ENCODE data around the gene RAB11A.

DNA sequence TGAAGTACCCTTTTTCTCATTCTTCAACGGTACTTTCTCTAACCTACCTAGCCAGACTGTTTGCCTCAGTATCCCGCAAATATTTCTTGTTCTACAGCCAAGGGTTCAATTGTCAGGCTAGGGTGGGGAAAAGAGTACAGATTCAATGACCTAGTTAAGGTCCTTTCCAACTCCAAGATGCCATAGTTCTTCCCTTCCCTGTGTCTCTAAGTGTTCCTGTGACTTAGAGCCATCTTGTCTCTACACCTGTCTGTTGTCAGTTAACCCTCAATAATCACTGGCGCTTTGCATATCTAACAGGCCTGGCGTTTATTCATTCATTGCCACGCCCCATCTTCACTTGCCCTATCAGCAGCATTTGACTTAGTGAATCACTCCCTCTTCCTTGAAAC is 1.0 kb upstream of the IGDCC4 start:
- RRBS: no CpG with 5 or more reads among the region's 5 CpGs

DNA sequence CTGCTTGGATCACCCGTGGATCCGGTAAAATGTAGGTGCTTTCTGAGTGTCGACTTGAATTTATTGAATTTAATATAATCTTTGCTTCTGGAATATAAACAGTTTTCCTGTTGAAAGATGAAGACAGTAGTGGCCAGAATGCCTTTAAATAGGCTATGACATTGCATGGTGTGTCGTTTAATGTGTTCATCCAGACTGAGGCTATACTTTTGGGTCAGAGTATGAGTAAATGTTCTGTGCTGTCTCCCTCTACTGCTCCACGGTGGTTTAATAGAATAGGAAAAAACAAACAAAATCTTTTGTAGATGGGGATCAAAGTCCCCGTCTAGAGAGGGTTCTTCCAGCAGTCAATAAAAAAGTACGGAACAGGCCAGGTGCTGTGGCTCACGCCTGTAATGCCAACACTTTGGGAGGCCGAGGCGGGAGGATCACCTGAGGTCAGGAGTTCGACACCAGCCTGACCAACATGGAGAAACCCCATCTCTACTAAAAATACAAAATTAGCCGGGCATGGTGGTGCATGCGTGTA is 1.8 kb downstream of the HACD3 start:
- RRBS: 84% methylated on average over 2 of the region's 13 CpGs

- RRBS: no CpG with 5 or more reads among the region's 5 CpGs
These were observed 32.1 kb downstream of the INTS14 start for GRCh38 chr15:65578626-65579474.

GRCh38 chr15:65623877-65624533 is 2.3 kb downstream of the SLC24A1 start:
- RRBS: 91% methylated on average over 5 of the region's 8 CpGs

DNA sequence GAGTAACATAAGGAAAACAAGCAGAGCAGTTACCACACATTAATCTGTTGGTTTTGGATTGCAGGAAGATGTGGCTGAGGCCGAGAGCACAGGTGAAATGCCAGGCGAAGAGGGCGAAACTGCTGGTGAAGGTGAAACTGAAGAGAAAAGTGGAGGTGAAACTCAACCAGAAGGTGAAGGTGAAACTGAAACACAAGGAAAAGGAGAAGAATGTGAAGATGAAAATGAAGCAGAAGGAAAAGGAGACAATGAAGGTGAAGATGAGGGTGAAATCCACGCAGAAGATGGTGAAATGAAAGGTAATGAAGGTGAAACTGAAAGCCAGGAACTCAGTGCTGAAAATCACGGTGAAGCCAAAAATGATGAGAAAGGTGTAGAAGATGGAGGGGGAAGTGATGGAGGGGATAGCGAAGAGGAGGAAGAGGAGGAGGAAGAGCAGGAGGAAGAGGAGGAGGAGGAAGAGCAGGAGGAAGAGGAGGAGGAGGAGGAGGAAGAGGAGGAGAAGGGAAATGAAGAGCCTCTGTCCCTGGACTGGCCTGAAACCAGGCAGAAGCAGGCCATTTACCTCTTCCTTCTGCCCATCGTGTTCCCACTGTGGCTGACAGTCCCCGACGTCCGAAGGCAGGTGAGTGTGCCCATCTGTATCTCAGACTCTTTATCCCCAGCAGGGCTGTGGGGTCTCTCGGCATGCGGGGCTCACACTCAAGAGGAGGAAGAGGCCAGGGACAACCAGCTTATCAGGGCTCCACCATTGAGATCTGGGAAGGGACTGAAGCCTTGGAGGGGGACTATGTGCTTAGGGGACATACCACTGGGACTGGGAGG is 28.8 kb downstream of the SLC24A1 start:
- RRBS: no CpG with 5 or more reads among the region's 12 CpGs

GRCh38 chr15:65868984-65870098 is at the start of gene RAB11A:
Gene RAB11A, plus strand, starts transcription at chr15:65869491.
- RRBS: 4% methylated on average over 3 of the region's 75 CpGs

DNA sequence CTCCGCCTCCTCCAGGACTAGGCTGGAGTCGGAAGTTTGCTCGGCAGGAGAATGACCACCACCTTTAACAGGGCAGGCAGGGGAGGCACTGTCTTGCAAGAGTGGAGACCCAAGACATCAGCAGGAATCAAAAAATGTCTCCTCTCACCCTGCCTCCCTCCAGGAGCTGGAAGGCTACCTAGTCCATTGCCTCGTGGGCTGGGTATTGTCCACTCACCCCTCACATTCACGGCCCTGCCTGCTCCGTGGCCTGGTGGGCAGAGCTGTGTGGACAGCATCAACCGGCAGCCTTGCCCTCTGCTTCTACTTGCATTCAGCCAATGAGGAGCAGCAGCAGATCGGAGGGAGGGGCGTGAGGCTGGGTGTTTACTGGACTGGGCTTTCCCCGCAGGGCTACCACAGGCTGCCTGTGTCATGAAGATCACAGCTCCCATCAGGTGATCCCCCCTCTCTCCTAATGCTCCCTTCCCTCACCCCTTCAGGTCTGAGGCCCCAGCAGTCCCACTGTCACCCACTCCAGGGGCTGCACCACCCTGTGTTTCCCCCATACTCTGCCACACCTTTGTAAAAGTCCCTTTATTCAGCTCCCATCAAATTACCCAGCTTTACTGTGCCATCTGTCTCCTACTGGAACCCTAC is 81.3 kb downstream of the MEGF11 start:
- RRBS: no CpG with 5 or more reads among the region's 10 CpGs

DNA sequence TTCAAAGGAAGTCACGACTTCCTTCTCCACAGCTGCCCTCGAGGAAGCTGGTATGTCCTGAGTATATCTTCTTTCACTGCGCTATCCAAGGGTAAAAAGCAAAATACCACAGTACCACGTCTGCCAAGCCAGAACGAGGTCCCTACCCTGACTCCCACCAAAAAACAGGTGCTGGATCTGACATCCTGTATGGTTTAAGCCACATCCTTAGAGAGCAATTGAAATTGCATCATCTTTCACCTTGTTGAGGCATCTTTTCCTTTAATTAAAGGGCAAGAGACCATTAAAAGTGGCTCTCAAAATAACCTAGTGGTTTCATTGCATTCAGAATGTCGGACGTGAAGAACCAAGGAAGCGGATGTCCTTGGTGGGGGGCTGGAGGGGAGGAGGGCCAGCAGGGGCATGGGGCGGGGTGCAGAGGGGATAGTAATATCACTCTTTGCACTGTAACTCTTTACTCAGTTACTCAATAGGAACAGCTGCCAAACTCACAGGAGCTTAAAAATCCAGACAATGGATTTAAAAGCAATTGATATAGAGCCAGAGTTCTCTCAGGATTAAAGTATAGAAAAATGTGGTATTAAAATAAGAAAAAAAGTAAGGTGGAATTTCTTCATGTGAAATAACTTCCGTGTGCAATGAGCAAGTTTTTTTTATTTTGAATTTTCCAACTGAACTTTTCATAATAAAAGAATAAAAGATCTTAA is 13.8 kb upstream of the TIPIN start:
- RRBS: no CpG with 5 or more reads among the region's 10 CpGs

DNA sequence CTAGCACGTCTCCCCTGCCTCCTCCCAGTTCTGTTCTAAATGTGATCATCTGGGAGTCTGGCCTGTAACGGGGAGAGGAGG is 839 bp downstream of the MAP2K1 start:
- RRBS: no CpG with 5 or more reads among the region's 2 CpGs

- RRBS: no CpG with 5 or more reads among the region's 6 CpGs
These were observed 1.0 kb downstream of the MAP2K1 start for GRCh38 chr15:66387792-66388061.

DNA sequence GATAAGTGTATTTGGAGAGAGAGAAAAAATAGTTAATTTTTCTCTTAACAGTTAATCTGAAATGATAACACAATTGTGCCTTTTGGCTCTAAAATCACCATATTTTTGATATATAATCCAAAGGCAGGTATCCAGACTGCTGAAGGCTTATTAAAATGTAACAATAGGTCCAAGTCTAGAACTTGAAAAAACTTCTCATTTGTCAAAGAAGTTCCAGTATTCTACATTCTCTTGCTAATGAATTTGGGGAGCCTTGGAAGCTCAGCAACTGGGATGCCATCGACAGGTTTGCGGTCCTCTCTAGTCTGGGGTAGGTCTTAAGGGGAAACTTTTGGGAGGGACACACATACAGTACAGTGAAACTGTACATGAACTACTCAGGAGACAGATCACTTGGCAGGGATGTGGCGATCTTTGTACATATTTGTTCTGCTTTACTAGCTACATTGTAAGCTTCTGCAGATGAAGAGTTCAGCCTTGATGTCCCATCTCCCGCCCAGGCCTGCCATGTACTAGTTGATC is 23.8 kb downstream of the MAP2K1 start:
- RRBS: no CpG with 5 or more reads among the region's 4 CpGs

DNA sequence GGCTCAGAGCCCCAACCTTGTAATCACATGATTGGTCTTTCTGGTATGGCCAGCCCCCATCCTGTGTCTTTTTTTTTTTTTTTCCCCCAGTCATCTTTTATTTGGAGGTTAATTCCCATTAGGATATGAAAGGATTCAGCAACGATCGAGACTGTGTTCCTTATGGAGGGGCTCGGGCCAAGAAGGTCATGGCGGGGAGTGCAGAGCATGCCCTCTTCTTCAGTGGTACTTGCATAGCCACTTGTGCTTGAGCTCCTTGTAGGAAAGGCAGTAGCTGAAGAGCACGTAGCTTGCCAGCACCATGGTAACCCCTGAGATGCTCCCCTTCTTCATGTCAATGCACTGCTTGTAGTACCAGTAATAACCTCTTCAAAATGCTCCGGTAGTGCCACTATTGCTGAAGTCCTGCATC is 28.0 kb downstream of the MAP2K1 start:
- RRBS: no CpG with 5 or more reads among the region's 6 CpGs

- RRBS: no CpG with 5 or more reads among the region's 5 CpGs
These were observed 27.0 kb downstream of the SNAPC5 start for GRCh38 chr15:66470524-66471043.

DNA sequence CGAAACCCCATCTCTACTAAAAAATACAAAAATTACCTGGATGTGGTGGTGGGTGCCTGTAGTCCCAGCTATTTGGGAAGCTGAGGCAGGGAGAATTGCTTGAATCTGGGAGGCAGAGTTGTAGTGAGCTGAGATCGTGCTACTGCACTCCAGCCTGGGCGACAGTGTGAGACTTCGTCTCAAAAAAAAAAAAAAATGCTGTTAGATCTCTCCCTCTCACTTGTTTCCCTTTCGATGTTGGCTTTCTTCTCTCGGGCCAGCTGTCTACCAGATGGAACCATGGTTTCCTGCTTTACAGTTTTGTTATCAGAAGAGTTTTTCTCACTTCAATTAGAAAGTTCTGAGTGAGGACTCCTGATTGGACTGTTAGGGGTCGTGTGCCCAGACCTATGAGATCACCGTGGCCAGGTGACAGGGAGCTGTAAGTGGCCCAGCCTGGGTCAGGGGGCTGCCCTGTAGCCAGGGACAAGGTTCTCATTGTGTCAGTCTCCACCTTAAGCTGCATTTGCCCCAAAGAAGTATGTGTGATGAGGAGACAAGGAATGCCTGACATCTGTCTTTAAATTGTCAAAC is 25.4 kb downstream of the SNAPC5 start:
- RRBS: no CpG with 5 or more reads among the region's 8 CpGs

GRCh38 chr15:66488124-66488802 is 9.3 kb downstream of the SNAPC5 start:
- RRBS: no CpG with 5 or more reads among the region's 4 CpGs

DNA sequence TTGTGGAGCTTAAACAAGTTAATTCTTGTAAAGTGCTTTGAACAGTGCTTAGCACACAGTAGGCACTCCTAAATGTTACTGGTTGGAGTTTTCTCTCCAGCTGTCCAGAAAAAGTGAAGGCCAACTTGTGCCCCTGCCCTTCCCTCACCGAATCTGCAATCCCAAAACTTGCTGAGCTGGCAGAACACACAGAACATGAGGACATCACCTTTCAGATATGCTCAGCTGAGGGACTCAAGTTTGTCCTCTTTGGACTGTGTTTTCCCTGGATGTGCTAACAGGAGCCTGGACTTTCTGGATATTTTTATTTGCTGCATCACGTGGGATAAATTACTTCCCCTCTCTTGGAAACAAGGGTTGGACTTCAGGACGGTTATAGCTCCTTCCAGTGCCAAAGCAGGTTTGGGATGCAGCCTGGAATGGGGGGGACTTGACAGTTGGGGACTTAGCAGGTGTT is 59.5 kb upstream of the SMAD6 start:
- RRBS: no CpG with 5 or more reads among the region's 3 CpGs

DNA sequence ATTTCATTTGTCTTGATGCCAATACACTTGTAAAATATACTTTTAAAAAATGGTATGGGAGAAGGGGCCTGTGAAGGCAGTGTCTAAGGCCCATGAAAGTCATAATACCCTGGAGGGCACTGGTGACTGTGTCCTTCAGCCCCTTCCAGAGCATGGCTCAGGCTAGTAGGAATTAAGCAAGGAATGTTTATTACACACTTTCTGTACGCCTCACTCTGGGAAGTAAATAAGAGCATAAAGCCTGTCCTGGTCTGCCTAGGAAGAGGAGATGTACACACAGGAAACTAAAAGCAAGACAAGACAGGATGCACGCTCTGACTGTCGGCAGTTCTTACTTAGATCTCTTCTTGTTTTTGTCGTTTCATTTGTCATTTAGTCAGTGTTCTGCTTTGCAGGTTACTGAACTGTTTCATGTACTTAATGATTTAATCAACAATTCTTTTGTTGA is 9.2 kb upstream of the SMAD6 start:
- RRBS: no CpG with 5 or more reads among the region's 4 CpGs

DNA sequence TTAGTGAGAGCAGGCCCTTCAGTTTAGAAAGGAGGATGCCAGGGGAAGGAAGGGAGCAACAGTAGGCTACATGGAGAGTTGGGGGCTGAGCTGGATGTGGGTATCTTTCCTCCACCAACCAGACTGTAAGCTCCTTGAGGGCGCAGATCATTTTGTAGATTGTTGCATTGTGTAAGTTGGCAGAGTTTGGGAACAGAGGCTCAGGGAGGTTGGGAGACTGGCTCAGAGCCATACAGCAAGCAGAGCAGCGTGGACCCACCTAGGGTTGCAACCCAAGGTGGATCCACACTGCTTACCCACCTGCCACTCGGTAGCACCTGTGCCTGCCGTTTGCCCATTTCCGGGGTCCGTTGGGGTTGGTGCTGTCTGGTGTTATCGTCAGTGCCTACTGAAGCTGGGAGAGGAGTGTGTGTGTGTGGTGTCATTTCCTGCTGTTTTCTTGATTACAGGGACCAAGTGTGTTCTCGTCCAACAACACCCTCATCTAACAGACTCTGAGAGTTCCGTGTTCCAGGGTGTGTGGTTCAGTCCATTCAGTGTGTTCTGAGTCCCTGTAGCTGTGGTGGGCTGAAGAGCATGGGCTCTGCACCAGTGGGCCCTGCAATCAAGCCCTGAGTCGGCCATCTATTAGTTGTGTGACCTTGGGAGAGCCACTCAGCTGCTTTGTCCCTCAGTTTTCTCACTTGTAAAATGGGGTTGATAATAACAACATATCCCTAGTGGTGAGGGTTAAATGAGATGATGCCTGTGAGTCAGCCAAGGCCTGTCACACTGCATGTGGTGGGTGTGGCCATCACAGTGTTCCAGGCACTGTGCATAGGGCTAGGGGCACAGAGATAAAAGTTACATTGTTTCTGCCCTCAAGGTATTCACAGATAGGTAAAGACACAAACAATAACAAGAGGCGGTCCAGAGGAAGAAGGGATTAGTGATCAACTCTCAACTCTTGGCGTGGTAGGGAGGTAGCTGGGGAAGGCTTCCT is 19.2 kb downstream of the SMAD6 start:
- RRBS: no CpG with 5 or more reads among the region's 12 CpGs

- RRBS: 77% methylated on average over 15 of the region's 81 CpGs
These were observed 79.1 kb downstream of the SMAD6 start for GRCh38 chr15:66780800-66781930.

DNA sequence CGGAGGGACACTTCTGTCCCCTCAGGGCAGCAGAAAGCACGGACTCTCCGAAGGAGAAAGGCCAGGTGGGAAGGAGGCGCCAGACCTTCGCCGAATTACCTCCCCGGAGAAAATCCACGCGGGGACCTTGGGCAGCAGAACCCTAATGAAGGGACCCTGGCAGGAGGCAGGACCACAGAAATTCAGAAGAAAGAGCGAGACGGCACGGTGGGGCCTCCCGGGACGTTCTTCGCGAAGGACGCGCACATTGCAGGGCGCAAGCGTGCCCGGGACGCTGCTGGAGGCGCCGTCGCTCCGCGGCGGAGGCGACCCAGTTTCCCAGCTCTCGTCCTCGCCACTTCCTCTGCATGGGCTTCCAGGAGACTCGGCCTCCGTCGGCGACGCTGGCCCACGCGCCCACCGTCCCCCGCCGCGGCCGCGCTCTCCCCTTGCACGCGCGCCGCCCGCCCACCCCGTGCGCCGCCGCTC is 31.9 kb upstream of the SMAD3 start:
- RRBS: 37% methylated on average over 9 of the region's 53 CpGs